Mucosa of descending colon (tissue), 1 donor: ENCODE measurements around the gene TRPC3.

DNA sequence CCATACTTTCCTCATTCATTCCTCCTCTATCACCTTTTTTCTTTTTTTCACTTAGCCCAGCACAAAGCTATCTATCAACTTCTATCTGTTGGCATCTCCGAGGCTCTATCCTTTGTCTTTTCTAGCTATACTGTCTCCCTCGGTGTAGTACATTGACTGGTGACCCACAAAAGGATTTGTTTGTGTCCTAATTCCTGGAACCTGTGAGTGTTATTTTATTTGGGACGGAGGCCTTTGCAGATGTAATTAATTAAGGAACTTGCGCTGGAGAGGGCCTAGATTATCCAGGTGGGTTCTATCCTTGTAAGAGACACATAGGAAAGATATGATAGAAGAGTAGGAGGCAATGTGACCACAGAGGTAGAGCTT, 71.0 kb downstream of the SYNPO2 start:
- PRO-cap = no peak

DNA sequence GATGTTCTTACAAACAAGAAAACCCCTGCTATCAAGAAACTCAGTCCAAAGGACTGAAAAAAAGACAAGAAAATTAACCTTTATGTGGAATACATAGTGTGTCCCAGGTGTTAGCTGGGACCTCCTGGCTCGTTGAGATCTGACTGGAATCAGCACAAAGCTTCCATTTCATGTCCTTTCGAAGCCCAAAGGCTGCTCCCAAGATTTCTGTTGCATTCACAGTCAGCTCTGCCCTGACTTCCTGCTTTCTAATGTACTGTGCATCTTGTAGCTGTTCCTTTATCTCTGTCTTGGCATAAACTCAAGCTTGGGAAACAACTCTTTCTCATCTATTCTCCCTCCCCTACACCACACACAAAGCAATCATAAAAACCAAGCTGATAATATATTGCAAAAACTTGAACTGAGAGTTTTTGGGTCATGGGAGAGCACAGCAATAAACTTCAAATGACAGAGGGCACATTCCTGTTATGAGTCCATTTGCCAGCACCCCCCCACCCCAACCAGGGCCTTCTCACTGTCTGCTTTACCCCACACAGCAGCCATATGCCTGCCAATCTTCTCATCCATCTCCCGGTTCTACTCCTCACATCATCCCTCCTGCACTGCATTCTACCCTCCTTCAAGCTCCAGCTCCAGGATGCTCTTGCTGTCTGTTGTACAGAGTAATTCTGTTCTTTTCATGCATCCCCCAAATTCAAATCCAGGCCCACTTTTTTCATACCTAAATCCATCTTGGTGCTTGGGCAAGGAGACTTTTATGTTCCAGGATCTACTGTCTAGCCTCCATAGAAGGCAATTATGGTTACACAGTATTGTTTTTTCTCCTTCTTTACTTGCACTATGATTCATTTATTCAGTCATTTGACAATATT, 76.4 kb downstream of the SYNPO2 start:
- PRO-cap = no peak

GRCh38 chr4:119046774-119047495, 88.7 kb upstream of the MYOZ2 start:
- PRO-cap = no peak

- PRO-cap = no peak
Measured at GRCh38 chr4:119128035-119128534, 7.5 kb upstream of the MYOZ2 start.

GRCh38 chr4:119184259-119184527, 28.3 kb upstream of the USP53 start:
- PRO-cap = bidirectional peak, plus-strand start at chr4:119184392, minus-strand start at chr4:119184113

DNA sequence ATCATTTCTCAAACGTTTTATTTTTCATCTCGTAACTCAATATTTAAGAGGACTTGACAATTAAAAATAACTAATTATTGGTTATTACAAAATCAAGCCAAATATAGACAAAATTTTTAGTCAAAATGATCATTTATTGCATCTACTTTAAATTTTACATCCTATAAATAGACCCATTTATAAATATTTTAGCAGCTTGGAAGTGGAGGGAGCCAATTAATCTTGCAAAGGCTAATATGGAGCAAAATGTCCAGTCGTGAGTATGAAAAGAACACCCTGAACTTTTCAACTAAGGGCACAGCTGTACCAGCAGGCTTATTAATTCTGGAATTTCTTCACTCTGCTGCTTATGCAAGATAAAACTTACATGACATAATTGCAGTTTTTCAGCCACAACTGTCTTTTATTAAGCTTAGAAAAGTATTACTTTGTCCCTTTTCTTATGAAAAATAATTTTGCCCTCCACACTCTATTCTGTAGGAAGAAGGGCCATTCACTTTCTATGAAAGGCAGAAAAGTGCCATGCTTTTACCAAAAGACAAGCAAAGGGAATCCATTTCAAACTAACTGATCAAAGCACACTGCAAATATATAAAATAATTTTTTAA, 22.9 kb upstream of the USP53 start:
- PRO-cap = no peak

- PRO-cap = unidirectional peak, plus-strand start at chr4:119479051
Measured at GRCh38 chr4:119478913-119479233, 149.7 kb downstream of the PDE5A start.

- PRO-cap = no peak
Measured at GRCh38 chr4:119498486-119499165, 130.0 kb downstream of the PDE5A start.

DNA sequence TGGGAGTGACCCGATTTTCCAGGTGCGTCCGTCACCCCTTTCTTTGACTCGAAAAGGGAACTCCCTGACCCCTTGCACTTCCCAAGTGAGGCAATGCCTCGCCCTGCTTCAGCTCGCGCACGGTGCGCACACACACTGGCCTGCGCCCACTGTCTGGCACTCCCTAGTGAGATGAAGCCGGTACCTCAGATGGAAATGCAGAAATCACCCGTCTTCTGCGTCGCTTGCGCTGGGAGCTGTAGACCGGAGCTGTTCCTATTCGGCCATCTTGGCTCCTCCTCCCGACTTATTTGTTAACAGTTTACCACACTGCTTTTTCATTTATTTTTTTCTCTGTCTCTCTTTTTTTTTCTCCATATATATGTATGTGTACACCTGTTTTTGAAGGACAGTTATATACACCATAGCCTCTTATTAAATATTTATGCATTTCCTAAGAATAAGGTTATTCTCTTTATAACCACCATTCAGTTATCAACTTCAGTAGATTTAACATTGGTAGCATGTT, 112.1 kb downstream of the MAD2L1 start:
- PRO-cap = no peak

GRCh38 chr4:120049576-120050270, 16.9 kb downstream of the MAD2L1 start:
- PRO-cap = no peak

DNA sequence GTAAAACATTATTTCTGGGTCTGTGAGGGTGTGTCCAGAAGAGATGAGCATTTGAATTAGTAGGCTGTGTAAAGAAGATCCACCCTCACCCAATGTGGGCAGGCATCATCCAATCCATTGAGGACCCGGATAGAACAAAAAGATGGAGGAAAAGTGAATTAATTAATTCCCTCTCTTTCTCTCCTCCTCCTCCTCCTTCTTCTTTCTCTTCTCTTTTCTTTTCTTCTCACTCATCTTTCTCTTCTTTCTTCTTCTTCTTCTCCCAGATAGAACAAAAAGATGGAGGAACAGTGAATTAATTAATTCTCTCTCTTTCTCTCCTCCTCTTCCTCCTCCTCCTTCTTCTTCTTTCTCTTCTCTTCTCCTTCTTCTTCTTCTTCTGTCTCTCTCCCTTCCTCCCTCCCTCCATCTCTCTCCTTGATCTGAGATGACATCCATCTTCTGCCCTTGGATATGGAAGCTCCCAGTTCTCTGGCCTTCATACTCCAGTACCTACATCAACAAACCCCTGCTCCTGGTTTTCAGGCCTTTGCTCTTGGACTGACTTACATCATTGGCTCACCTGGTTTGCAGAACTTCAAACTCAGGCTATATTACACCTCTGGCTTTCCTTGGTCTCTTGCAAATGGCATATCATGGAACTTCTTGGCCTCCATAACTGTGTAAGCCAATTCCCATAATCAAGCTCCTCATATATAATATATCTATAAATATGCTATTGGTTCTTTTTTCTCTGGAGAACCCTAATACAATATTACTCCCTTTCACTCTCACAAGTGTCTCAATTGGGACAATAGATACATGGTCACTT, 164.8 kb downstream of the PRDM5 start:
- PRO-cap = no peak

DNA sequence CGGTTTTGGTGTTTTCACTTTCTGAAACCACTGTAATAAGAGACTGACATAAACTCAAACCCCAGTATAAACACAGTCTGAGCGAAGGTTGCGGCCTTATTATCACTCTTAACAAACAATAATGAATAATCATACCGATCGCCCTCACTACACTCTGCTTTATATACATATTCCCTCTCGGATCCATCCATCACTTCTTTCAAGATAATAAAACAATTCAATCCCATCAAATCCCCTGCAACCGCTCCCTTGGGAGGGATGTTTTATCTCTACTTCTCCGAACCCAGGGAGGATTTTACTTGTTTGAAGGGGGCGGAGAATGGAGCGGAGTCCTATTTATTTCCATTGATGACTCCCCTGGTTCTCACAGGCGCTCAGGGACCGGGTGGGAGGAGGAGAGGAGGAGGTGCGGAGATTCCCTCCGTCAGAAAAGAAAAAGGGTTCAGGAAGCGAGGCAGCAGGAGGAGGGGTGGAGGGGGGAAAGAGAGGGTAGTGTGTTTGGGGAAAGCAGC, 2.2 kb downstream of the NDNF start:
- PRO-cap = unidirectional peak, plus-strand start at position 427 of the sequence

GRCh38 chr4:121214068-121214329, 49.9 kb upstream of the TNIP3 start:
- PRO-cap = no peak

GRCh38 chr4:121221651-121222132, 57.6 kb upstream of the TNIP3 start:
- PRO-cap = bidirectional peak, plus-strand start at chr4:121221873, minus-strand start at chr4:121221738

DNA sequence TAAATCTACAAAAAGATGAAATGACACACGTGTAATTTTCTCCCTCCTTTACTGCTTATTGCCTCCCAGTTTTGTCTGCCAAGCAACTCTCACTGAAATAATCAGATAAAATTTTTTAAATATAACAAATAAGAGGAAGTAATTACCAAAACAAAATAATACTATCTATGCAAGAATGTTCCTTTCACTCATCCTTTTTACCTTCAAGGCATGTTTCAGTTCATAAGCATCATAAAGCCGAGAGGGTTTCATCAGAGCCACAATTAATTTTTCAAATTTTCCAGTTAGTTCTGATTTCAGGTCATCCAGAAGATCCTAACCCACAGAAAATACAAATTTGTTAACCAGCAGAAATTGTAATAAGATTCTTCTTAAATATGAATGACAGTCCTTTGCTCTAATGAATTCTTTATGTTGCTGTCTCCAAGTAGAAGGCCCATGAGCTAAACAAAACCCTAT, 13.6 kb downstream of the ANXA5 start:
- PRO-cap = no peak

DNA sequence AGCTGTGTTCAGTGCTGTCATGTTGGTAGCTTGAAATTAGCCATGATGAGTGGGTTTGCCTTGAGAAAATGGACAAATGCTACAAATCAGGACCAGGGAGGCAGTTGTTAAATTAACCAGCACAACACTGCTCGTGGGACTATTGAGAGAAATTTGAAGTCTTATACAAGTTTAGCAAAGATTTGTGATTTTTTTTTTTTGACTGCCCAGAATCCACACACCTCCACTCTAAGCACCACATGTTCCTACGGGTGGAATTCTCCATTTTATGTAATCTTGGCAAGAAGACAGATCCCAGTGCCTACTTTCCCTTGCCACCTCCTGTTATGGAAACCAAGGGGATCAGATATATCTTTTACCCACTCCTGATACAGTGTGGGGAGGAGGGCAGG, 2.4 kb upstream of the SMIM43 start:
- PRO-cap = no peak

GRCh38 chr4:121816220-121816812, 7.4 kb downstream of the CCNA2 start:
- PRO-cap = no peak

- PRO-cap = no peak
Measured at GRCh38 chr4:121951873-121952286, at the start of gene TRPC3. Gene TRPC3 (minus strand): TSS chr4:121952060.

DNA sequence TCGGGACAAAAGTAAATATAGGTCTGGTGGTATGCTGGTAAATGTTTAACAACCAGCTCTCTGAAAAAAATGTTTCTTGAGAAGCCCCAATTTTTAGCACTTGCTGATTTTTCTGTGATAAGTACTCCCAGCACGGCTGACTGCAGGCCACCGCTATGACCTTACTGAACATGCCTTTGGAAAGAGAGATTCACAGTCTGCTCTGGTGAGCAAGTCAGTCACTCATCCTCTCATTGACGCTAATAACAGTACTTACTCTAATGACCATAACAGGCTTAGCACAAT, 99.0 kb upstream of the BLTP1 start:
- PRO-cap = no peak

- PRO-cap = no peak
Measured at GRCh38 chr4:122775998-122776551, 43.6 kb downstream of the BBS12 start.